HEK293 (cell line): ENCODE measurements around a stretch of chr7.

DNA sequence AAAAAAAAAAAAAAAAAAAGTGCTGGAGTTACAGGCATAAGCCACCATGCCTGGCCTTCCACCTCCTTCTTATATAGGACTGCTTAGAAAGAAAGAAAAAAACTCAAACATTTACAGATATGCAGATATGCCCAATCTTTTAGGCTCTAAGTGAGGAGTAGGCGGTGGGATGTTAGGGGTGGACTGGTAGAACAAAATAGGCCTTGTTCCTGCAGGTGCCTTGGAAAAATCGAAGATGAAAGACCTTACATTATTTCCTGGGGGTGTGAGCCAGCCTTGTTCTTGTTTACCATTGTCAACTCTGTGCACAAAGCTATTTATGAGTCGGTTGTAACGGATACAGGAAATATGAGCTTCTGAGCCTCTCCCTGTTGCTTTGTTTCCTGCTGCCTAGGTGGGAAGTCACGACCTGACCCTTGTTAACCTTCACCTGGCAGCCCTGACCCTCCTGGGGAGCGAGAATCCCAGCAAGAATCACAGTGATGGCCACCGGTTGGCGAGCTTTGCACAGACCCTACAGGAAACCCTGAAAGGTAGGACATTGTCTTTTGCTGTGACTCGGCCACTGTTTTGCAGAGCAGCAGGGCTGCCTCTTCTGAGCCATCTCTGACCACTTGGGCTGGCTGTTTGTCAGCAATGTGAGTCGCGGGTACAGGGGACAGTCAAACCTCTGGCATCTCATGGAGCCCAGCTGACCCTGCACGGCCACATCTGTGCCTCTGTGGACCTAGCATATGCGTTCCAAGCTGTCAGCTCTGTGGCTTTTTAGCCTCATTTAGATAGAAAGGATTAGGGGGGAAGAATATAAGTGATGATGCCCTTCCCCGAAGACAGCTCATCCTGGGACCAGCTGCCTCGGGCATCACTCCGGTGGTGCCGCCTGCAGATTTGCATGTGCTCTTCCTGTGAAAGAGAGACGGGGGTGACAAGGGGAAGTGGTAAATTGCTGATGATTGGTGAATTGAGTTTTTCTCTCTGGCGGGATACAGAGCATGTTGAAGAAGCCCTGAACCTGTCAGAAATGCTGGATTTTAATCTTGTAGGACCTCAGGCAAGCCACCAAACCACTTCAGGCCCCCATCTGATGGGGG is 79.5 kb downstream of the MATCAP2 start:
- PRO-cap = no peak
- RRBS, 2 experiments = no CpG with 5 or more reads among the region's 19 CpGs

DNA sequence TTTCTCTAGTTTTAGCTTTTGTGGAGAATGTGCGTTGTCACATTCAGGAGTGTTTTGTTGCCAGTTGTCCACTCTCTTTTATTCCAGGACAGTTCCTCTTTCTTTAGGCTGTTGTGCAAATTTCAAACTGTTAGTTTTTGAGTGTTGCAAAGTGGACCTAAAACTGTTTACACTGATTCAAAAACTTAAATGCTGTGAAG is 1.0 kb downstream of the ANLN start:
- PRO-cap = no peak
- RRBS, 2 experiments = no CpG with 5 or more reads among the region's 1 CpG

GRCh38 chr7:36504794-36505214 is 115.1 kb downstream of the ANLN start:
- PRO-cap = no peak
- RRBS, 2 experiments = no CpG with 5 or more reads among the region's 4 CpGs

DNA sequence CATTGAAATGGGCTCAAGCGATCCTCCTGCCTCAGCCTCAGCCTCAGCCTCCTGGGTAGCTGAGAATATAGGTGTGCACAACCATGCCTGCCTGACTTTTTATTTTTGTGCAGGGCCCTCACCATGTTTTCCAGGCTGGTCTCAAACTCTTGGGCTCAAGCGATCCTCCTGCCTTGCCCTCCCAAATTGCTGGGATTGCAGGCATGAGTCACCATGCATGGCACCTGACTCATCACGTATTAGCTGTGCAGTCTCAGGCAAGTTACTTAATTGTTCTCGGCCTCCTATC is 117.1 kb downstream of the ANLN start:
- PRO-cap = no peak
- RRBS, 2 experiments = no CpG with 5 or more reads among the region's 4 CpGs

DNA sequence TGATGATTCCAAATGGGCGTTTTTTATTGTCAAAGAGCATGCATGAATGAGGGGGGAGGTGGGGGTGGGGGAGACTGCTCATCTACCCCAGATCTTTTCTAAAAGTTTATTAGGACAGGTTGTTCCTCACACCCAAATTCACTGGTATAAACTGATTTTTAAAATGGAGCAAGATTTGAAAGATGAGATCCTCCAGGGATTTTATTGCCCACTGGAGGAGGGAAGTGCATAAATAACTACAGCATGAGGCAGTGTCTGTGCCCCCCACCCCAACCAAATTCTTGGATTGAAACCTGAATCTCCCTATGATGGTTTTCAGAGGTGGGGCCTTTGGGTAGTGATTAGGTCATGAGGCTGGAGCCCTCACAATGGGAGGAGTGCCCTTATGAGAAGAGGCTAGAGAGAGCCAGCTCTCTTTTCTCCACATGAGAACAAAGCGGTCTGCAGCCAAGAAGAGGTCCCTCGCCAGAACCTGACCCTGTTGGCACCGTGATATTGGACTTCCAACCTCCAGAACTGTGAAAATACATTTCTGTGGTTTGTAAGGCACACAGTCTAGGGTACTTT is 79.3 kb downstream of the AOAH start:
- PRO-cap = unidirectional peak, plus-strand start at position 366 of the sequence
- RRBS, 2 experiments = no CpG with 5 or more reads among the region's 4 CpGs

GRCh38 chr7:36658437-36658871 is 65.8 kb downstream of the AOAH start:
- PRO-cap = no peak
- RRBS, 2 experiments = no CpG with 5 or more reads among the region's 4 CpGs

DNA sequence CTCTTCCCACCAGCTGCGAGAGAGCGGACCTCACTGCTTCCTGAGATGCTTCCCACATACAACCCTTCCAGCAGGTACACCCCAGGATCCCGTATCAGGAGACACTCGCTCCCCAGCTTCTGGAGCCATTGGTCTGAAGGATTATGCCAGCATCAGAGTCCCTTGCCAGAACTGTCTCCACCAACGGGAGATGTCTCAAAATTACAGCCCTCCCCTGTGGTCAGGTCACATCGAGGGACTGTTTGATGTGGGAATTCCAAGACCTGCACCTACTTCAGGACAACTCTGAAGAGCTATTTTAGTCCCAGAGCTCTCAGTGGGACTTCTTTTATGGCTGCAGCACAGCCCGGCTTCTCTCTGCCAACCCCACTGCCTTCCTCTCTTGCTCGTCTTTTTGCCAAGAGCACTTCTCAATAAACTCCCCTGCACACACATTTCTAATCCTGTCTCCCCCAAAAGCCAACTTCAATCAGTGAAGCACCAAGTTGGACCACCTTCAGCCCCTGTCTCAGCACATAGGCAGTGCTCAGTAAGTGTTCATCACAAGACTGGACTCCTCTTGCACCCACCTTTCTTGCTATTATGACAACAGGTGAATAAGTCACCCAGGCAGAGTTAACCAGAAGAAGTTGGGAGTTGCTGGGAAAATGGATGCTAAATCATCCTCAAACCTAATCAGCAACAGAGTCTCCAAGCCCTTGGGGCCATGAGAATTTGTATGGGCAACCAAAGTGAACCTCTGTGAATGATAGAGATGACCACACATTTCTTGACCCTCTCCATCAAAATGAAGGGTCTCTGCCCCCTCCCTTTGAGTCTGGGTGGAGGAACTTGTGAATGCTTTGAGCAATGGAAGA is 3.1 kb downstream of the AOAH start:
- PRO-cap = no peak
- RRBS, 2 experiments = no CpG with 5 or more reads among the region's 8 CpGs

GRCh38 chr7:36723321-36723799 is 934 bp downstream of the AOAH start:
- PRO-cap = no peak
- RRBS, 2 experiments = no CpG with 5 or more reads among the region's 5 CpGs

DNA sequence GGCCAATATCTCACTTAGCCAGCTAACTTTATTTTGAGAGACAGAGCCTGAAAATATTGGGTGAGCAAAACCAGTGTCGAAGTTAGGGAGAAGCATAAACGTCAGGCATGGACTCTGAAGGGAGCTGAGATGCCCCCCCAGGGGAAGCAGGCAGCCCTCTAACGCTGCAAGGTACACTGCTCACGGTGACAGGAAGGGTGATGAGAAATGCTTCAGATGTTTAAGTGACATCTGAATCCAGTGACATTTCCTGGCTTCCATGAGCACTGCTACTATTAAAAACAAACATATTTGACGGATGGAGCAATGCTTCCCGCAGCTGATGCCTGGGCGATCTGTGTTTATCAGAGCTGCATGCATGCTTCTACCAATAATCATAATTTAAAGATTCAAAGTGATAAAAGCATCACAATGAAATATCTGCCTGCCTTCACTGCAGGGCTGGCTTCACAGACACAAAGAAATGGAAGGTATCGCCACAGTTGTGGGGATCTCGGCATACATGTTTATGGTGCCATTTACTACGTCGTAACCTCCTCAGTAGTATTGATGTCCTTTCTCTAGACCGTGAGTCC is 66.0 kb upstream of the AOAH start:
- PRO-cap = no peak
- RRBS, 2 experiments = no CpG with 5 or more reads among the region's 12 CpGs

DNA sequence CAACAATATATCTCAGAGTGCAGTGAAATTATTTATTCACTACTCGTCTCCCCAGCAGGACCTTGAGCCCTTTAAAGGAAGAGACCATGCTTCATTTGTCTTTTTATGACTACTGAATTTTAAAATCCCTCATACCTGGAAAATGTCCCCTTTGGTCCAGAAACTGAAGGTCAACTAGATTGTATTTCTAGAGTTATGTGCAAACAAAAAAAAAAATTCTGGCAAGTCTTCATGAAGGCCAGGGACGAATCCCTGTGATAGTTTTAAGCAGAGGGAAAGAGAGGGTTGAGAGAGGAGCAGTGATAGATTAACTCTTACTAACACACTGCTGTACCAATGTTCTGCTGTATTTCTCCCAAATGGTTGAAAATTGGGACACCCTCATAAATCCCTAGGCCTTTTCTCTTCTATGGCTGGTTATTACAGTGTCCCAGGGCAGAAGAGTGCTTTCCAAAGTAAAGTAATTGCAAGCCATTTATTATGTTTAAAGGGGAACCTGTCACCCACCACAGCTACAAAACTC is 182.7 kb upstream of the AOAH start:
- PRO-cap = no peak
- RRBS, 2 experiments = no CpG with 5 or more reads among the region's 2 CpGs

DNA sequence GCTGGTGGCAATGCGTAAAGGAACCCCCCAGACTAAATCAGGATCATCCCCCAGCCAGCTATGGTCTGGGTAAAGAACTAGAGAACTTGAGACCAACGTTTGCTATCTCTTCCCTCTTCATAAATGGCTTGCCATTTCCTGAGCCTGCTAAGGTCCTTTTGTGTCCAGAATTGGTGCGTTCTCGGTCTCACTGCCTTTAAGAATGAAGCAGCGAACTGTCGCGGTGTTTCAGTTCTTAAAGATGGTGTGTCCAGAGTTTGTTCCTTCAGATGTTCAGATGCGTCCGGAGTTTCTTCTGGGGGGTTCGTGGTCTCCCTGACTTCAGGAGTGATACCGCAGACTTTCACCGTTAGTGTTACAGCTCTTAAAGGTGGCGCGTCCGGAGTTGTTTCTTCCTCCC is 95.6 kb downstream of the ELMO1 start:
- PRO-cap = no peak
- RRBS, 2 experiments = 82 to 100% methylated on average over 2 of the region's 15 CpGs

- PRO-cap = no peak
- RRBS, 2 experiments = no CpG with 5 or more reads among the region's 6 CpGs
These were observed 876 bp upstream of the ELMO1 start for GRCh38 chr7:37449549-37449930.

DNA sequence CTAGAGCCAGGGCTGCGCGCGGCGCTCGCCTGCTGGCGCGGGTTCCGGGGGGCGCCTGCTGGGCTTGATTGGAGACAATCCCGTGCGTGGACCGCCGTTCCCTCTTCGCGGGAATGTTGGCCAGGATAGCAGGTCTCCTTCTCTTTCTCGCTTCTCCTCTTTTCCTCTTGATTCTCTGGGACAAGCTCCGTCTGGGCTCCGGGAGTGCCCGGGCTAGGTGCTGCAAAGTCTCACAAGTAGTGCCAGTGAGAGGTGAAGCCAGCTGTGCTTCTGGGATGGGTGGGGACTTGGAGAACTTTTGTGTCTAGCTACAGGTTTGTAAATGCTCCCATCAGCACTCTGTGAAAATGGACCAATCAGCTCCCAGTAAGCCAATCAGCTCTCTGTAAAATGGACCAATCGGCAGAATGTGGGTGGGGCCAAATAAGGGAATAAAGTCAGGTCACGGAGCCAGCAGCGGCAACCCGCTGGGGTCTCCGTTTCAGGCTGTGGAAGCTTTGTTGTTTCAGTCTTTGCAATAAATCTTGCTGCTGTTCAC is 43.5 kb upstream of the ELMO1 start:
- PRO-cap = no peak
- RRBS, 2 experiments = 88 to 99% methylated on average over 2 of the region's 24 CpGs

- PRO-cap = no peak
- RRBS, 2 experiments = no CpG with 5 or more reads among the region's 6 CpGs
These were observed 59.4 kb upstream of the ELMO1 start for GRCh38 chr7:37507987-37508455.

DNA sequence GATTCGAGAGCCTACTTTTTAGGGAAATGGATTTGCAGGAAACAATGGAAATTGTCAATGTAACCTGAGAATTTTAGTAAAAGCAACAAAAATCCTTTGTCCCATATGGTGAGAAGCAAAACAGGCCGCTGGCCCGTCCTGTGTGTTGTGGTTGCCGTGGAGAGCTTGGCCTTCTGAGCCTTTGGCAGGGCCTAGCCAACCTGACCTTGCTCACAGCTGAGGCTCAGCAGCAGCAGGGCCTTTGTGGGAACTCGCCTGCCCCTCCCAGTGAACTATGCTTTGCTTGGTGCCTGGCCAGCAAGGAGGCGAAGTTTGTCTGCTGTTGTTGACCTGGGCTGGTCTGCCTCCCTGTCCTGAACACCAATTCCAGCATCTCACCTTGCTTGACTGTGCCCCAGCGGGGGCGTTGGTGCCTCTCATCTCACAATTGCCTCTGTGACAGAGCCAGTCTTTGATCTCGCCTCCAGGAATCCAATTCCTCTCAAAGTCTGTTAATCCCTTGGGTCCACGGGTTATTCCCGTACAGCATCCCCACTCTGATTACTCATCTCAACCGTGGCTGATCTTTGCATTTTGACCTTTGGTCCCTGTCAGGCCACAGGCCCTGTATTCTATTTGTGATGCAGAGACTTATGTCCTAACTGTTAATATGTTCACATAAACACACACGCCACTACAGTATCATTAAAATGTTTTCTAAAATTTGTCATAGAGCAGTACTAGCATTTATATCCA is 22.6 kb downstream of the EPDR1 start:
- PRO-cap = no peak
- RRBS, 2 experiments = no CpG with 5 or more reads among the region's 13 CpGs

DNA sequence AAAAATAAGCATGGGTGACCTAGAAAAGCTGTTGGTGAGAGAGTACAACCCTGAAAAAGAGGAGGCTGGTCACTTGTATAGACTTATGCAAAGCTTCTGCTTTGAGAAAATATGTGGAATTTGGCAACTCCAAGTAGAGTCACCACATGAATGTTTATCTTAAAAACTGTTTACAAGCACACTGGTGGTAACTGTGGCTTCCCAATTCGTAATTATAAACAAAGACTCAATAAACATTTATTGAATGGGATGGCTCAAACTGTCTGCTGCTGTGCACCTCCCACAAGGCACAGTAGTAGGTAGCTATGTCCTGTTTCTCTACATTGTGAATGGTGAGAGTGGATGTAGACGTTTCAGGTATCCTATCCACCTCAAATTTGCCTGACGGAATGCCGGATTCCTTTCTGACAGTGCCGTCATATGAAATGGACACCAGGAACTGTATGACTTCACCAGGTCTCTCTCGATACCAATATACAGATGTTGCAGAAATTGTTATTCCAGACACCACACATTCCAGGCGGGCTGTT is 138.8 kb downstream of the STARD3NL start:
- PRO-cap = no peak
- RRBS, 2 experiments = no CpG with 5 or more reads among the region's 7 CpGs

DNA sequence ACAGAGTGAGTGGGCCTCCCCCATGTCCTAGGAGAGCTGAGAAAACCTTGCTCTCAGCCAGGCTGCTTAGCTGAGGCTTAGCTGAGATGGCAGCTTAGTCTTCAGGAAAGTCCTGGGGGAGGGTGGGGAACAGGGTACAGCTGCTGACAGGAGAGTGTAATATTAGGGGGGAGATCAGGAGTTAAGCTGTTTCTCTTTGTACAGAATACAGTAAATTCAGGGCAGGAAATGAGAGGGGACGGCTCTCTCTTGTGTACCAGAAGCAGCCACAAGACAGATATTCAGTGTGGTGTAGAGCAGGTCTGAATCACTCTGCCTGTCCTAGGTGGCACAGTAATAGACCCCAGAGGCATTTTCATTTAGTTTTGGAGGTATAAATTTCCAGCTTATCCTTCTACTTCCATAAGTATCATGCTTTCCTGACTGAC is 162.4 kb downstream of the STARD3NL start:
- PRO-cap = no peak
- RRBS, 2 experiments = no CpG with 5 or more reads among the region's 1 CpG

- PRO-cap = no peak
- RRBS, 2 experiments = no CpG with 5 or more reads among the region's 7 CpGs
These were observed 185.3 kb downstream of the STARD3NL start for GRCh38 chr7:38363186-38363855.

DNA sequence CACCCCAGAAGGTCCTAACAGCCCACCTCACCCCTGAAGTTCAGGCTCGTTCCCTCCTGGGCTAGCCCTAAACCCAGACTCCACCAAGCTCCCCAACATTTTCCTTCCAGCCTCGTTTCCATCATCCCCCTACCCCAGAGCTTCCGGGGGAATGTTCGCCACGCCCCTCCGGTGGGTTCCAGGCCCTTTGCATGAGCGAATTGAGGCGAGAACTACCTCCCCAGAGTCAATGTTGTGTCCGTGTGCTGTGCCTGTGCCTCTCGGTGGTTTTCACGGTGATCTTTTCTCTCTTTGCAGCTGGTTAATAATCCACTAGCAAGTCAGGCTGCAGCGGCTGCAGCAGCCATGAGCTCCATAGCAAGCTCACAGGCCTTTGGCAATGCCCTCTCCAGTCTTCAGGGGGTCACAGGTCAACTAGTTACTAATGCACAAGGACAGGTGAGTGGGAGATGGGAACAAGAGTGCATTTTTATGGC is 159.9 kb upstream of the YAE1 start:
- PRO-cap = no peak
- RRBS, 2 experiments = no CpG with 5 or more reads among the region's 12 CpGs

- PRO-cap = no peak
- RRBS, 2 experiments = no CpG with 5 or more reads among the region's 3 CpGs
These were observed 1.6 kb downstream of the RALA start for GRCh38 chr7:39624952-39625433.